Measurements from ENCODE around the gene SPACA9.

GRCh38 chr9:131638412-131638973 is 93.2 kb downstream of the PRRT1B start:
- RRBS, result no CpG with 5 or more reads among the region's 10 CpGs

DNA sequence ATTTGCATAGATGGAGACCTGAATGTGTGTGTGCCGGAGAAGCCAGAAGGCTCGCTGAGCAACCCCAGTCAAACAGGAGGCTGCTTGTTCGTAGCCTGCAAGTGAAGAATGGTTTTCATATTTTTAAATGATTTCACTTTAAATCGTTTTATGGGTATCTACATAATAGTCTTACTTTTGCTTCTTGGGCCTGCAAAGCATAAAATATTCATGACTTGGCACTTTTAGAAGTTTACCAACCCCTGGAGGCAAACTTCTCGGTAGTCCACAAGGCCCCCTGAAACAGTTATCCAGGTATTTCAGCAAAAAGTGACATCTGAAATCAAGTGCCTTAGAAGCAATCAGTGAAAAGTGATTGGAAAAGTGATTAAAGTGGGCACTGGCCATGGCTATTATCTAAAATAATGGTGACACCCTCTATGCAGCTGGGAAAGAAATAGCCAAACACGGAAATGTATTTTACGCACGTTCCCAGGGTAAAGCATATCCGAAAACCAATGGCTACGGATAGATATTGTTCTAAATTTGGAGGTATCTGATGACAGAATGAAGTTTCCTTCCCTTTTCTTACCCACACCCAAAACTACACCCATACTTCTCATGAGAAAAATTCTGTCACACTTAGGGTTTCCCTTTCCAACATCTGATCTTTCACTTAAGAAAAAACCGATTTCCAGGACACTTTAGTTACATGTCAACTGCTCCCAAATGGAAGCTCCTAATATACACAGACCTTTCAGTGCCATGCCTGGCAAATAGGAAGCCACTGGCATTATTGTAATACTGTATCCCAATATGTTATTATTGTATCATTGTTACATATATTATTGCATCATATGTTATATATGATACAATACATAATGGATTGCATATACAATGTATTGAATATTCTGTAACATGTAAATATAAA is 38.9 kb downstream of the RAPGEF1 start:
- RRBS, result no CpG with 5 or more reads among the region's 11 CpGs

GRCh38 chr9:131715748-131716453 is 24.0 kb downstream of the RAPGEF1 start:
- RRBS, result no CpG with 5 or more reads among the region's 9 CpGs

- RRBS, result no CpG with 5 or more reads among the region's 8 CpGs
These were observed 14.7 kb downstream of the RAPGEF1 start for GRCh38 chr9:131725123-131725645.

DNA sequence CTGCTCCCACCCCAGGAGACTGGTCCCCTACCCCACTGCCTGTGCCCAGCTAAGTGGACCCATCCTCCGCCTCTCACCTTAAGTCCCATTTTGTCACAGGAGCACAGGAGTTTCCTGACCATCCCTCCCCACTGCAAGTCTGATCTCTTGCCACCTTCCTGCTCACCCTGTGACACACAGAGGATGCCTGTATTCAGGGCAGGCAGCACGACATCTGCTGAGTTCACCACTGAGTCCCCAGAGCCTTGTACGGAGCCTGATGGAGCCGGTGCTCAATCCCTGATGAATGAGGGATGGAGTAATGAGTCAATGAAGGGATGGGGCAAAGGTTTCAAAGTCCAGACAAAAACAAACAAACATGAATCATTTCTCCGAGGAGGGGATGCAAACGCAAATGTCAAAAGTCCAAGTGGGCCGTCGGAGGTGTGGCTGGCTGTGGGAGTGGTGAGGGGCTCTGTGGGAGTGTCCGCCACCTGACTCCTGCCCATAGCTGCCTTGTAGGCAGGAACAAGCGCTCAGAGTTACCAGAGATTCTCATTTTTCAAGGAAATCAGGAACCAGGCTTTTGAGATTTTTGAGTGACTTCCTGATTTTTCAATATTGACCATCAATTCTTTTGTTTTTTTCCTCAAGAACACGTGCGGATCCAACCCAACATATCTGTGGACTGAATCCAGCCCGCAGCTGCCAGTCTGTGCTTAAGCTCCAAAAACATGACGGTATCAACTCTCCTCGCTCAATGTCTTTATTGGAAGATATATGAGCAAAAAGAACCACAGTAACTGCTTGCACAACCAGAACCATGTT is 4.4 kb downstream of the RAPGEF1 start:
- RRBS, result no CpG with 5 or more reads among the region's 15 CpGs

DNA sequence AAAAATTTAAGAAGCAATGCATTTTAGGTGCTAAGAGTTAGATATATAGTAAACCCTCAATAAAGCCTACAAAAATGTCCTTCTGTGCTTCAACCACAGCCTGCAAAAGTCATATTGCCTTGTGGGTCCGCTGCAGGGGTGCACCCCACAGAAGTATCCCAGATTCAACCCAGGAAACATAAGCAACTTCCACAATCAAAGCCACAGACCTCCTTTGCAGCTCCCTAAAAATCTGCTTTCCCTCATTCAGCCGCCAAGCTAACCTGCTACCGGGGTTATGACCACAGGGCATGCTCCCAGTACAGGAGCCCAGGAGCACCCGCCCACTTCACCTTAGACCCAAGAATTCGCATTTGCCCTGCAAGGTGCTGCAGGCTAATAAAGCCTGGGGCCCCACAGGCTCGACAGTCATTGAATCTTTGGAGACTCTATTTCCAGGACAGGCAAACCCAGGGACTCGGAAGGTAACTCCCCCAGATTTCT is 1.2 kb downstream of the RAPGEF1 start:
- RRBS, result no CpG with 5 or more reads among the region's 7 CpGs

GRCh38 chr9:131739145-131739747 is 630 bp downstream of the RAPGEF1 start:
- RRBS, result 6% methylated on average over 21 of the region's 57 CpGs

- RRBS, result no CpG with 5 or more reads among the region's 3 CpGs
These were observed 82.0 kb downstream of the MED27 start for GRCh38 chr9:131997813-131998012.

DNA sequence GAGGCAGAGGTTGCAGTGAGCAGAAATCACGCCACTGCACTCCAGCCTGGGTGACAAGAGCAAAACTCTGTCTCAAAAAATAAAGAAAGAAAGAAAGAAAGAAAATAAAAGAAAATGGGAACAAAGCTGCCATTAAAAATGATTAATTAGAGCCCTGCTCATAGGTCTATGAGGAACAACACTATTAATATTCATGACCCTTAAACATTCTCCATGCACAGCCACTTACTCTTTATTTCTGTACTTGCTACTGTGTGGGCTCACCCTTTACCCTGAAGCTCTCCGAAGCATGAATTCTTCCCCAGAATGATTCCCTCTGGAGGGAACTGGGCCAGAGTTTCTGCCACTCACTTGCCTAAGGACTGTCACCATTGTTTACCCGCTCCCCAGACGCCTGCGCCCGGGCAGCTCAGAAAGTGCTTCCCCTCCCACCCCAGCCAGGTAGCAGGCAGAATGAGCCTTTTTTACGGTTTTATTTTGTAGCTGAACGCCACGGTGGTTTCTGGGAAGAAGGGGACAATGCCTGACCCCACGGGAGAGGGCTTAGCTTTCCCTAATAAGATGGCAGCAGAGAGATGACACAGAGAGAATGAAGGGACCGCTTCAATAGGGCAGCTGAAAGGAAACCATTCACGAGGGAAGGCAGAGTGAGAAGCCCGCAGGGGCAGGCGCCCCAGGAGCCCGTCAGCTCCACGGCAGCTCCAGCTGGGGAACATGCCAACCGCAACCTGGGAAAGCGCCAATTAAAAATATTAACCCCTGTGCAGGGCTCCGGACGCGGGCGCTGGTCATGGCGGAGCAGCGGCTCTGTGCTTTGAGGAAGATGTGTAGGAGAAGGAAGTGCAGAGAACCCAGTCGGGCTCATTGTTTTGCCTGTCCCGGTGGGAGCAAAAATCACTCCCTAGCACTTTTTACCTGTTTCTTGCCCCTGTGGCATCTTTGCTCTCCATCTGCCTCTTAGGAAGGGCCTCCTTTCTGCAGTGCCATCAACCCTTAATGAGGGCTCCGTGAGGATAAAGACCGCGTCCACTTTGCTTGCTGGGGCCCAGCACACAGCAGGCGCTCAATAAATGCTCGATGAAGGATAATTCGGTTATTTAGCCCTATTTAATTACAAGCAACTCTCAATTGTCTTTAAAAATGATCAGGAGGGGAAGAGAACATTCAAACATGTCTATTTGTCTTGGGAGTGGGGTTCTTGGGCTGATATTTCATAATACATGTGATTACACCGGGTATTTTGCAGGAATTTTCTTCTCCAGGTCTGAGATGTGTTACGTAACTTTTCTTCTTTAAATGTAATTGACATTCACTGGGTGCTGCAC is 20.3 kb upstream of the NTNG2 start:
- RRBS, result 5% methylated on average over 8 of the region's 34 CpGs

DNA sequence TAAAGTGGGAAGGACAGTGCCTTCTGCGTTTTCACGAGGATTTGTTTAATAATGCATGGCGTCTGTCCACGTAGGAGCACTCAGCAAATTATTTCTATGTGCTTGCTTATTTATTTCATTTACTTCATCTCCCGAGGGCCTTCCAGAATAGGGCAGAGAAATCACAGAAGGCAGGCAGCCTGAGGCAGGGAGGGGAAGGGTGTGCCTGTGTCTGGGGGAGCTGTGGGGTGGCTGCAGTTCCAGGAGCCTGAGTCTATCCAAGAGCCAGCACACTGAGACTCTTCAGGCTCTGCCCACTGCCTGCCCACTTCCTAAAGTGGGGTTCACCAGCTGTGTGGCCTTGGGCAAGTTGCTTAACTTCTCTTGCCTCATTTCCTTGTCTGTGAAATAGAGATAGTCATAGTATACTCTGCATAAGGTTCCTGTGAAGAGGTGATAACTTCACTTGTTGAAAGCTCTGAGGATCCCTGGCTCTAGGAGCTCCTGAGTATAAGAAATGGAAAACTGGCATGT is 55.3 kb downstream of the NTNG2 start:
- RRBS, result no CpG with 5 or more reads among the region's 5 CpGs

DNA sequence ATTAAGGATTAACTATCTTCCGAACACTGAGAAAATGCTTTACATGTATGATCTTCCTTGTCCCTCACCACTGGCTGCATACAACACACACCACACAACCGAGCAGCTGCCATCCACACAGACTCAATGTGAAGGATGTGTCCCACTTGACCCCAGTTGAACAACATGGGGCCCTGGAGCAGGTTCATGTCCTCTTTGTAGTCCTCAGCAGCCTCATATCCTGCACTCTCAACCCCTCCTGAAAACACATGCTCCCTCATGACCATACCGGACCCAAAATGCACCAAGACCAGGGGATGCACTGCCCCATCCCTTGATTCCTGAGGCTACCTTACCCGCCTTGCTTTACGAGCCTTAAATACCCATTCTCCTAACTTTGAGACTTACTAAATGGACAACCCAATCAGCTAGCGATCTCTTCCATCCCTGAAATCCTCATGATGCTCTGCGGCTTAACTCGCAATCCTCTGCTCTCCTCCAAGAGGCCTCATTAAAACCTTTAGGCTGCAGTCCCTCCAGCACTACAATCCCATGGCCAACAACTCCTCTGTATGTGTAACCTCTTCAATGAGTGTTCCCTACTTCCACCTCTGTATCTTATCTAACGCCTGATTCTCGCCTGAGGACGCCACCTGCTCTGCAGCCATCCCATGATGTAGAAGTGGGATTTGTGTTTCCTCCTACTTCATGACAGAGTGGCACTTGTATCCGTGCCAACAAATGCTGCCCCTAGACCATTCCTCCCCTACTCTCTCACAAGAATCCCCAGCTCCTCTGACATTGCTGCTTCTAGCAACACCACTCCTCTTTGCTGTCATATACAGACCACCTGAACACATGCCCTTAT is 78.8 kb downstream of the SETX start:
- RRBS, result no CpG with 5 or more reads among the region's 12 CpGs

DNA sequence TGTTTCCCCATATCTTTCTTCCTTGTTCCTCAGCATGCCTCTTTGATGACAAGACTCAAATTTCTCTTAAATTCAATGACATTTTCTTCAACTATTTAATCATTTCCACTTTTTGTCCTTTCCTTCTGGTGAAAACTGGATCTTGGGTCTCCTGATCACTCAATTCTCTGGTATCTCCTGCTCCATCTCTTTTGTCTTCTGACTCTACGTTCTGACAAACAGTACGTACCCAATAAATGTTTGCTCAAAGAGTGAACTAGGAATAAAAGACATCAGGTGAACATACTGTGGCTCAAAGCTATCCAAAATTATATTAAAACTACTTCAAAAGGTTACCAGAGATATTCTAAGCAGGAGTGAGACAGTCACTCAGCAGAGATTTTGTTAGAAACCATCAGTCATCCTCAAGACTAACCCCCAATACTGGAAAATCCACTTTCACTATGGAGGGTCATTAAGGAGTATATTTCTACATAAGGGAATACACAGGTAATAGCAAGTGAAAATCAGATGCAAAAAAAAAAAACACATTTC is 72.1 kb downstream of the SETX start:
- RRBS, result no CpG with 5 or more reads among the region's 2 CpGs

- RRBS, result no CpG with 5 or more reads among the region's 8 CpGs
These were observed 39.2 kb downstream of the SETX start for GRCh38 chr9:132315198-132316301.

GRCh38 chr9:132318896-132319917 is 35.6 kb downstream of the SETX start:
- RRBS, result no CpG with 5 or more reads among the region's 6 CpGs

DNA sequence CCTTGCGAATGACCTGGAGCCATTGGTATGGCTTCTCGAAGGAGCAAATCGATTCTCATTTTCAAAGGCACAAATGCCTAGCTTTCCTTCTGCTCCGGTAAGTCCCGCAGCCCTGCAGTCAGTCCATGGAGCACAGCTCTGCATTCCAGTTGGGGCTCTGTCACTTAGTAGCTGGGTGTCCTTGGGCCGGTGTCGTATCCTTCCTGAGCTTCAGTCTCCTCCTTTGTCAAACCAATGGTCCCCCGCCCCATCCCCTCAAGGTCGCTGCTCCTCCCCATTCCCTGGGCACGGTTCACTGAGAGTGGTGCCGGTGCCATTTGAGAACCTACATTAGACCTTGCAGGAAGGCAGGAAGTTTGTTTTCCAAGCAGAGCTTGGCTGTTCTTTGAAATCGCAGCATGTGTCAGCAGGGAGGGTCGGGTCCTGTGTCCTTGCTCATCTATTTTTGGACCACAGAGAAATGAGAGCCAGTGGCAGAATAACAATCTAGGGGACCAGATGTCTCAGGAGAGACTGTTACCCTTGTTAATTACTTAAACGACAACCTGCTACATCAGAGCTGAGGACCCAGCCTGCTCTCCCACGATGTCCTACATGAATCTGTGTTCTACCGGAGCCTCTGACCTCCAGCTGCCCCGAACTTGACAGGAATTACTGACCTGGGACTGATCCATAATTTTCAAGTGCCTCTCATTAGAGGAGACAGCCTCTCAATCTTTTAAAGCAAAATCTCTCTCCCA is 21.7 kb upstream of the BARHL1 start:
- RRBS, result 67% methylated on average over 3 of the region's 17 CpGs

GRCh38 chr9:132639206-132639948 is 30.4 kb downstream of the DDX31 start:
- RRBS, result no CpG with 5 or more reads among the region's 10 CpGs

DNA sequence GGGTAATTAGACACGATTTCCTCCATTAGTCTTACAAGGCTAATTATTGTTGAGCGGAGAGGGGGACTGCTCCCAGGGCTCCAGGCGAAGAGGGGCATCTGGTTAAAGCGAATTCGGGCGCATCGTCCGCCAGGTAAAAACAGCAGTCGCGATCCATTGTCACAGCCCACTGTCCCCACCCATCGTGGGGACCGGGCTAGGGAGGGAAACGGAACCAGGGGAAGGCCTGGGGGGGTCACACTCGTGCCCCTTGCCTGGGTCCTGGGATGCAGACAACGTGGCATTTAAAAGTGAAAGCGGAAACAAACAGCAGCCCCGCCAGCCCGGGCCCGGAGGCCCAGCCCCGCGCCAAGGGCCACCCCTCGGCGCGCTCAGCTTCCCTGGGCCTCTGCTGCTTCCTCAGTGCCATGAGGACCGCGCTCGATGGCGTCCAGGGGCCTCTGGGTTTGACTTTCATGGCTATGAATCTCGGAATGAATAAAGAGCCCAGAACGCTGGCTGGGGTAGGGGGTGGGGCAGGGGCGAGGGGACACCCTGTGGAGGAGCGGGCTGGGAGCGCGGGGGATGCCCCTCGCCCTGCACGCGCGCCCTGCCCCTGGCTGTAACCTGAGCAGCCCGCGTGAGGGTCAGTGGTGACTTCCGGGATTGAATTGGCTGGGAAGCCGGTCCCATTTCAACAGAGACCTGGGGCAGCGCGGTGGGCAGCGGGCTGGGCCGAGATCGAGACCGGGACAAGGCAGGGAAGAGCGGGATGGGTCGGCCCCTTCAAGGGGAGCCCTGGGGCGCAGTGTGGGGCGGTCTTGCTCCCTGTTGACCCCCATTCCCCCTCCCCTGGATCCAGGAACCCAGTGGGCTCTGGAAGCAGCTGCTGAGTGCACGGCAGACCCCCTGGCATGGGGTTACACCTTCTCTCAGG is 99.9 kb downstream of the GTF3C4 start:
- RRBS, result 16% methylated on average over 7 of the region's 53 CpGs

DNA sequence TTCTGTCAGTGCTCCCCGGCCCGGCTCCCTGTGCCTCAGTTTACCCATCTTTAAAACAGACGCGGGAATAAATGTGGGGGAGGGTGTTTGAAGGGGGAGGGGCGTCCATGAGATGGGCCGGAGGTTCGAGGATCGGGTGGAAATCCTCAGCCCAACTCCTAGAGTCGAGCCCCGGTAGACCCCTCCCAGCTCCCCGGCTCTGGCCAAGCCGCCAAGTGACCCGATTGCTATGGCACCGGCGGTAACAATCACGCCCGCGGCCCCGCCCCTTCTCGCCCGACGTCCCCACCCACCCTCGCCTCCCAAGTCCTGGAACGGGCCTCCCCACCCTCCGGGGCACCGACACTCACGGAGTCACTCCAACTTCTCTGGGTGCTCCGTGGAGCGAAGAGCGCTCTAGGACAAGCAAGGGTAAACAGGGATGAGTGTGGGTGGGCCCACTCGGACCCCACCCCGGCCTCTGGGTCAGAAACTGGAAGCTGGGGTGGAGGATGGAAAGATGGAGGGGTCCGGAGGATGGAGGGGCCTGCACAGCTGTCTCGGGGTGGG is at the start of gene SPACA9:
SPACA9 (plus strand) TSS at position 295 of the 549 bp plus-strand sequence.
- RRBS, result 5% methylated on average over 20 of the region's 34 CpGs

DNA sequence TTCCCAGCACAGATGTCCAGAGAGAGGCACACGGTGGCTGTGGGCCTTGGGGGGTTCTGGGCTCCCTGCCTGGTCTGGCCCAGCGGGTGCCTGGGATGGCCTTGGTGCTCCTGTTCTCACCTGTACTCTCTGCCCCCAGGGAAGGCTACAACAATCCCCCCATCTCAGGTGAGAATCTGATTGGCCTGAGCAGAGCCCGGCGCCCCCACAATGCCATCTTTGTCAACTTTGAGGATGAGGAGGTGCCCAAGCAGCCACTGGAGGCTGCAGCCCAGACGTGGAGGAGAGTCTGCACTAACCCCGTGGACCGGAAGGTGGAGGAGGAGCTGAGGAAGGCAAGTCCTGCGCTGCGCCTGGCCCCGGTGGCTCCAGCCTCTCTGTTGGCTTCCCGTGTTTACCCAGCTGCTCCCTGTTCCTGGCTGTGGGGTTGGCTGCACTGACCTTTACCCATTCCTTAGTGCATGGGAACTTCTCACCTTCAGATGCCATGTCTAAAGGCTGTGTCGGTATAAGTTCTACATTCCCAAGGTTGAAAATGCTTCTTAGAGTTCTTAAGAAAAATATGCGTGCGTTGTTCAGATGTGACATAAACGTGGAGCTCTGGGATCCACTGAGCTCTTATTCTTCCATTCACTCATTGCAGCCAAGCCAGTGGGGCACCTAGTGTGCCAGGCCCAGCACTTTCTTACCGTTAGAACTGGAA is 11.0 kb upstream of the CEL start:
- RRBS, result 34% methylated on average over 4 of the region's 16 CpGs

- RRBS, result no CpG with 5 or more reads among the region's 15 CpGs
These were observed 16.7 kb downstream of the CEL start for GRCh38 chr9:133078453-133078967.